Peritoneum (tissue), 1 donor: Measurements from ENCODE around the gene BDP1.

DNA sequence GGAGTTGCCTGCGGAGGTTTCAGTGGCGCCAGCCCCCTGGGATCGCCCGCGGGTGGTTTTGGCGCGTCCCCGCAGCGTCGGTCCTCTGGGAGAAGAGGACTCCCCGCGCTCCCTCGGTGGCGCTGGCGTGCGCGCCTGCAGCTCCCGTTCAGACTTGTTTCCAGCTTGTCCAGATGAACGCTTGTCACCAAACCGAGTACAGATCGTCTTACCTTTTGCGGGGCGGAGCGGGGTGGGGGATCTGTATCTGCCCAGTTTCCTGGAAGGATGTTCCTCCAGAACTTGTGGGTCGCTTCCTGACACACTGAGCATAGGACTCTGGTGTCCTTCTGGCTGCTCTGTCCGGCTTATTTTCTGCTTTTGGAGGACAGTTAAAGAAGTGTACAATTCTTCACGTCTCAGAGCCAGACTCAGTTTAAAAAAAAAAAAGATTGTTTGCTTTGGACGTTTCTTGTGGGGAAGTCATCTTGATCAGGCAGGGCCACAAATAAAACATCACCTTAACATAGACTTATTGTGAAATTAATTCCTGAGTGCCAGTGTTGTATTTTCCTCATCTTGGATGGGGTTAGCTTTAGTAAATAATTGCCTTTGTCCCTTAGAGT is 1.4 kb downstream of the MAST4 start:
- PRO-cap = no peak

GRCh38 chr5:67012140-67012809 is 184.3 kb downstream of the CD180 start:
- PRO-cap = no peak

GRCh38 chr5:67187330-67187663 is 9.3 kb downstream of the CD180 start:
- PRO-cap = no peak

DNA sequence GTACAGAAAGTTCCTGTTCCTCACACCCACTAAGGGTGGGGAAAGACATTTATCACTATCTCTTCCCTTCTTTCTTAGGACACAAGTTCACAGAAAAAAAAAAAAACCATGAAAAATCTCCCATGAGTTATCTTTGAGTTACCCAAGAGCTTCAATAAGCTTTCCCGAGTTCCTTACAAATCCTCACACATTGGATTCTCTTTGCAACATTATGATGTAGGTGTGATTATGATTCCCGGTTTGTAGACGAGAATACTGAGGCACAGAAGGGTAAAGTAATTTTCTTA is 61.0 kb upstream of the CD180 start:
- PRO-cap = no peak

DNA sequence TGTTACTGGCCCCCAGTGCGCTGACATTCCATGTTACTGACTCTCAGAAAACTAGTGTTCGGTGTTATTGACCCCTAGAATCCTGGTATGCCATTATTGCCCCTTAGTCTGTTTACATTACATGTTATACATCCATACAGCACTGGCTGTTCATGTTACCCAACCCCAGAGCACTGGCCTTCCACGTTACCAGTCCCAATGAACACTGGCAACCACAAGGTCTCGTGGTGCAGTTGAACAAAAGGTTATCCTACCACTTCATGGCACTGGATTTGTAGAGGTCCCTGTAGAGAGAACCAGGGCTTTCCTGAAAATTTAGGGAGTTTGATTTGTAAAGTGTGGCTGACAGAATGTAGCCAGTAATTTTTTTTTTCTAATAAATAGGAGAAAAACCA is 278.3 kb upstream of the CD180 start:
- PRO-cap = no peak

DNA sequence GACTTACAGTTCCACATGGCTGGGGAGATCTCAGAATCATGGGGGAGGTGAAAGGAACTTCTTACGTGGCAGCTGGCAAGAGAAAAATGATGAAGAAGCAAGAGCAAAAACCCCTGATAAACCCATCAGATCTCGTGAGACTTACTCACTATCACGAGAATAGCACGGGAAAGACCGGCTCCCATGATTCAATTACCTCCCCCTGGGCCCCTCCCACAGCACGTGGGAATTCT is 293.9 kb upstream of the CD180 start:
- PRO-cap = no peak

DNA sequence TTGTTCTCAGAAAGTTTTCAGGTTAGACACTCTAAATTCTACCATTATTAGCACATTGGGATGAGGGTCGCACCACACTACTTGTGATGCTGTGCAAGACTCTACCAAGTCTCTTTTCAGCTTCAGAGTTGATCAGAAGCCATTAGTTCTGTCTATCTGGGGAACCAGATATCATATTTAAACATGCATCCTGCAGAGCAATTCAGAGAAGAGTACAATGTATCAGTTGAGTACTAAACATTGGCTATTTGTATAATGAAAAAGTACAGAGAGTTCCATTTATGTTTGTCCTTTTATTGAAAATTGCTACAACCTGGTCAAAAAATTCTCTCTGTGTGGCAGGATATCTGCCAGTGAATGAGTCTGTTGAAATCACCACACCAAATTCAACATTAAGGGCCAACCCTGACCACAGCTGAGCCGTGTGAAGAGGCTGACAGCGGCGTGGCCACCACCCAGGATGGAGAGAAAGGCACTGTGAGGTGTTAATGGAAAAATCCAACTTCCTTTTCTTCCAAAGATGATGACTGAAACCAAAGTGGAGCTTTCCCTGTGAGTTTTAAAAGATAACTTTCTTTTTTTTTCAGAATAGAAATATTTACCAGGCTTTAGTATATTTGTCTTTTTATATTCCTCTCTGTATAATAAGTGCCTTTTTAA is 422.7 kb upstream of the PIK3R1 start:
- PRO-cap = no peak

DNA sequence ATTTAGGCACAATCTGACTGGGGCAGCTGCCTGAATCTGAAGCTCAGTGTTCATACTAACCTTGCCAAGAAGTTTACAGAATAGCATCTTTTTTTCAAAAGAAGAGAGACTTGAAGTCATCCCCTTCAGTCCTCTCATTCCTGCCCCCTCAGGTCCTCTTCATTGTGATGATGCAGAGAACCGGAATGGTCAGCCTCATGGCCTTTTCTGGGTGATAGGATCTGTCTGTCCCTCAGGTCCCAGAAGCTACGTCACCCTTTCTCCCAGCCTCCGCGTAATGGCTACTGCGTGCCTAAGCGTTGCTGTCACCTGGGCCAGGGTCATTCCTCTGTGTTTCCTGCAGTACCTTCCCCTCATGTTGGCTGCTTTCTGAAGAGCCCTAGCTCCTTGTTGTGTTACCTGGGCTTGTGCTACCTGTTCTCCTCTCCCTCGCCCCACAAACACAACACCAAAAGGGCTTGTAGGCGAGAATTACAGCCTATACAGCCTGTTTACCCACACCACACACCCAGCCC is 4.7 kb downstream of the PIK3R1 start:
- PRO-cap = no peak

DNA sequence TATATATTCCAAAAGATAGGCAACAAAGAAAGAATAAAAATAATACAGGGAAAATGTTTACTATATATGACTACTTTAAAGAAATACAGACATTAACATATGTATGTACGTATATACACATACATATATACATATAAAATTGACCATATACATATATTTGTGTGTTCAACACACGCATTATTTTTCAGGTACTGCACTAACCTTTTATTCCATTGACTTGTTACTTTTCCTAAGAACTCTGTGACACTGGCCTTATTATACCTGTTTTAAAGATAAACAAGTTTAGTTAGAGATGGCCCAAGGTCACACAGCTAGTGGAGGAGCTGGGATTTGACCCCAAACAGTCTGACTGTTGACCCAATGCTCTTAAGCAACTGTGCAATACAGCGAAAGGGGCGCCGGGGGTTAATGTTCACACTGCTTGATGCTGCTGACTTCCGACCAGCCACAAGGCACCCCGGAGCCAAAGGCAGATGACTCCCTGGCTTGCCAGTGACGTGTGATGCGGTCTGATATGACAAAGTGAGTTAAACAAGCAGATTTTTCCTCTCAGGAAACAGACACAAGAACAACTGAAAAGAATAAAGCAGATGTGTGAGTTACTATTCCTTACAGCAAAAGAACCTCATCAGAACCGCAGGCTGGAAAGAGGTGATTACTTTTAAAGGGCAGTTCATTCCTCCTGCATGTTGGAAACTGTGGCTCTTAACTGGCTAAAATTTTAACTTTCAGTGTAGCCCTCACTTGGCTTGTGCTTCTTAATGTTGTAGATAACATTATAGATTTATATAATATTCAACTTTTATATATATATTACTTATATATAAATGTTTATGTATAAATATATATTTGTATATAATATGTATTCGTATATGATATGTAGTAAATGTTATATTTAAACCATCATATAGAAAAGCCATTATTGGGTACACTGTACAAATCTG is 24.0 kb downstream of the PIK3R1 start:
- PRO-cap = no peak

- PRO-cap = no peak
These were observed 24.7 kb downstream of the PIK3R1 start for GRCh38 chr5:68240231-68240614.

- PRO-cap = no peak
These were observed 205.1 kb downstream of the PIK3R1 start for GRCh38 chr5:68420531-68421214.

GRCh38 chr5:68593411-68594009 is 378.0 kb downstream of the PIK3R1 start:
- PRO-cap = no peak

DNA sequence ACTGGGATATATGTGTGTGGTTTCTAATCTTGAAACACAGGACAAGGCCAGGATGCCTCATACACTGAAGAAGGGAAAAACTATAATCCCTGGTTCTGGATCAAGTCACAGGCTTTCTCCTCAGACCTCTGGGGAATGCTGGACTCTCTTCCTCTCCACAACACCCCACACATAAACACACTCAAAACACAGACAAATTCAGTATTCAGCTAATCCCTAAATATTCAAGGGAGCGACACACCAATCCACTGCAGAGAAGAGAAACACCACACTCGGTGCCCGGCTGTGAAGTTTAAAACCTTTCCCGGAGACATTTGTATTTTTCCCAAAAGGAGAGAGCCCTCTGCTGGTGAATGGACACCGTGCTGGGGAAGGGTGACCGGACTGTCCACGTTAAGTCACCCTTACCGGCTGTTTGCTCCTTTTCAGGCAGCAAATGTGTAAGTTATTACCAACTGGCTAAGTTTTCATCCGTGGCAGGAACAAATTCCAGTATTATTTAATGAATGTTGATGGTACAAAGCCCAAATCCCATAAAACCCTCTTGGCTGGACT is 131.0 kb upstream of the SLC30A5 start:
- PRO-cap = no peak

- PRO-cap = no peak
These were observed 7.5 kb upstream of the CENPH start for GRCh38 chr5:69181911-69182222.

DNA sequence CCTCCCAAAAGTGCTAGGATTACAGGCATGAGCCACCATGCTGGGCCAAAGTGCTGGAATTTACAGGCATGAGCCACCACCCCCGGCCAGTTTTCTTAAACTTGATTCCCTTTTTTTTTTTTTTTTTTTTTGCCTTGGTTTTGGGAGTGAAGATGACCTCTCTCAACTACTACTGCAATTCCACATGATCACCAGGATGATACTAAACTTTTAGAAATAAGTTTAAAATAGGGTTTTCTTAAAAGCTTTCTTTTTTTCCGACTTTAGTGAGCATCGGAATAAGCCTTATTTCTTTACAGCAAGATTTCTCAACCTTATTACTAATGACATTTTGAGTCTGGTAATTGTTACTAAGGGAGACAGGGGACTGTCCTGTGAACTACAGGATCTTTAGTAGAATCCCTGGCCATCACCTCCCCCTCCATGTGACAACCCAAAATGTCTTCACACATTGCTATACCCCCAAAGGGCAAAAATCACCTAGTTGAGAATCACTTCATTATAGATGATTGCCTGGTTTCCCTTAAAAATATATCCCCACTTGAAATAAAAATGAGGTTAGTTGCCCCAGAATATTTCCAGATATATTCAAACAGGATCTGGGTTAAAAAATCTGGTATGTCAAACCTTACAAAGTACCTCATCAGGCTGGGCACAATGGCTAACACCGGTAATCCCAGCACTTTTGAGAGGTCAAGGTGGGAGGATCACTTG is 7.3 kb downstream of the AK6 start:
- PRO-cap = no peak

- PRO-cap = no peak
These were observed 38.0 kb upstream of the OCLN start for GRCh38 chr5:69454341-69455270.

- PRO-cap = no peak
These were observed 951 bp downstream of the GTF2H2C start for GRCh38 chr5:69560946-69561338.

DNA sequence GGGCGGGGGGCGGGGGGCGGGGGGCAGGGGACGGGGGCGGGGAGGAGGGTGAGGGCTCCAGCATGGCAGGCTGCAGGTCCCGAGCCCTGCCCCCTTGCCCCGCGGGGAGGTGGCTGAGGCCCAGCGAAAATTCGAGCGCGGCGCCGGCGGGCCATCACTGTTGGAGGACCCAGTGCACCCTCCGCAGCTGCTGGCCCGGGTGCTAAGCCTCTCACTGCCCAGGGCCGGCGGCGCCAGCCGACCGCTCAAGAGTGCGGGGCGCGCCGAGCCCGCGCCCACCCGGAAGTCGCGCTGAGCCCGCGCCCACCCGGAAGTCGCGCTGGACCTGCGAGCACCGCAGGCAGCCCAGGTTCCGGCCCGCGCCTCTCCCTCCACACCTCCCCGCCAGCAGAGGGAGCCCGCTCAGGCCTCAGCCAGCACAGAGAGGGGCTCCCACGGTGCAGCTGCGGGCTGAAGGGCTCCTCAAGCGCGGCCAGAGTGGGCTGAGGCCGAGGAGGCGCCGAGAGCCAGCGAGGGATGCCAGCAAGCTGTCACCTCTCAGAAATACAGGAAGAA is 165.5 kb upstream of the BDP1 start:
- PRO-cap = no peak

- PRO-cap = unidirectional peak, plus-strand start at chr5:71455667
These were observed at the start of gene BDP1 for GRCh38 chr5:71455318-71456463. Gene BDP1 (plus strand): TSS chr5:71455651.

DNA sequence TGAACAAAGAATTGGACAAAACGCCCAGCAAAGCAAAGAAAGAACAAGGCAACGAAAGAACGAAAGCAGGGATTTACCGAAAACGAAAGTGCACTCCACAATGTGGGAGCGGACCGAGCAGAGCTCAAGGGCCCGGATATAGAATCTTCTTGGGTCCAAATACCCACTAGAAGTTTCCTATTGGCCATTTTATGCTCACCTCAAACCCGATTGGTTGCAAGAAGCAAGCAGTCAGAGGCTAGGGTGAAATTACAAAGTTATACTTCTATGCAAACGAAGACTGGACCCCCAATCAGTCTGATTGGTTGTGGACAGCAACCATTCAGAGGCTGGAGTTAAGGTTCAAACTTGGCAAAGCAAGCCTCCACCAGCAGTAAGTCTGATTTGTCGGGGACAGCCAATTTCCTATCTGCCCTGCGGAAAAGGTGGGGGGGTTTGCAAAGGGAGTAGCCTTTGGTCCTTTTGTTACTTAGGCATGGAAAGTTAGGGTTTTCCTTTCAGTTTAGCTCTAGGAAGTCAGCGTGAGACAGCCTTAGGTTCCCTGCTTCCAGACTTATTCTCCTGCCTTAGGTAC is 575 bp upstream of the MCCC2 start:
- PRO-cap = no peak